Retinal pigment epithelial cell (primary cell): ENCODE data around the genes EFCAB5 and EVI2A.

GRCh38 chr17:29593800-29594361 lies 949 bp downstream of the ANKRD13B start:
- RRBS, result 1% methylated on average over 15 of the region's 32 CpGs

- RRBS, result no CpG with 5 or more reads among the region's 9 CpGs
These were observed 7.4 kb upstream of the CORO6 start for GRCh38 chr17:29629849-29630807.

DNA sequence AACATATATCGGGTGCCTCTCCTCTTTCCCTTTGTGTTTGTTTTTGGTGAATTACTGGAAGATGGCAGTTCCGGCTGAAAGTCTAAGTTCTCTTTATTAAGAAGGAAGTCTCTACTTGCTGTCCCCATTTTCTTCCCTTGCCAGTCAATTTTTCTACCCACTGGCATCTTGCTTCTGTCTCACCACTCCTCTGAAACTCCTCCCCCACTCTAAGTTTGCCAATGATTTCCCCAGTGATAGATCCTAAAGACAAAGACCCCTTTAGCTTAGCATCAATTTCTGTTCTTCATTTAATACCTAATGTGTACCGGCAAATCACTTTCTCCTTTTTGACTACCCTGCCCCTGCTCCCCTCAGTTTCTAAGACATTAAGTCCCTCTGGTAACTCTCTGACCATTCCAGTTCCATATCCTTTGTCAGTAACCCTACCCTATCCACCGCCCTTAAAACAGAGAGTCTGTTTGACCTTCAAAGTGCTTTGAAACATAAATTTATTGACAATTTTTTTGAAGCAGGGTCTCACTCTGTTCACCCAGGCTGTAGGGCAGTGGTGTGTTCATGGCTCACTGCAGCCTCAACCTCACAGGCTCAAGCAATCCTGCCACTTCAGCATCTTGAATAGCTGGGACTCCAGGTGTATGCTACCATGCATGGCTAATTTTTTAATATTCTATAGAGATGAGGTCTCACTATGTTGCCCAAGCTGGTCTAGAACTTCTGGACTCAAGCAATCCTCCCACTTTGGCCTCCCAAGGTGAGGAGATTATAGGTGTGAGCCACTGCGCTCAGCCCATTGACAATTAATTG lies 94.1 kb upstream of the CORO6 start:
- RRBS, result no CpG with 5 or more reads among the region's 5 CpGs

- RRBS, result no CpG with 5 or more reads among the region's 3 CpGs
These were observed 101.1 kb upstream of the CORO6 start for GRCh38 chr17:29723671-29724315.

DNA sequence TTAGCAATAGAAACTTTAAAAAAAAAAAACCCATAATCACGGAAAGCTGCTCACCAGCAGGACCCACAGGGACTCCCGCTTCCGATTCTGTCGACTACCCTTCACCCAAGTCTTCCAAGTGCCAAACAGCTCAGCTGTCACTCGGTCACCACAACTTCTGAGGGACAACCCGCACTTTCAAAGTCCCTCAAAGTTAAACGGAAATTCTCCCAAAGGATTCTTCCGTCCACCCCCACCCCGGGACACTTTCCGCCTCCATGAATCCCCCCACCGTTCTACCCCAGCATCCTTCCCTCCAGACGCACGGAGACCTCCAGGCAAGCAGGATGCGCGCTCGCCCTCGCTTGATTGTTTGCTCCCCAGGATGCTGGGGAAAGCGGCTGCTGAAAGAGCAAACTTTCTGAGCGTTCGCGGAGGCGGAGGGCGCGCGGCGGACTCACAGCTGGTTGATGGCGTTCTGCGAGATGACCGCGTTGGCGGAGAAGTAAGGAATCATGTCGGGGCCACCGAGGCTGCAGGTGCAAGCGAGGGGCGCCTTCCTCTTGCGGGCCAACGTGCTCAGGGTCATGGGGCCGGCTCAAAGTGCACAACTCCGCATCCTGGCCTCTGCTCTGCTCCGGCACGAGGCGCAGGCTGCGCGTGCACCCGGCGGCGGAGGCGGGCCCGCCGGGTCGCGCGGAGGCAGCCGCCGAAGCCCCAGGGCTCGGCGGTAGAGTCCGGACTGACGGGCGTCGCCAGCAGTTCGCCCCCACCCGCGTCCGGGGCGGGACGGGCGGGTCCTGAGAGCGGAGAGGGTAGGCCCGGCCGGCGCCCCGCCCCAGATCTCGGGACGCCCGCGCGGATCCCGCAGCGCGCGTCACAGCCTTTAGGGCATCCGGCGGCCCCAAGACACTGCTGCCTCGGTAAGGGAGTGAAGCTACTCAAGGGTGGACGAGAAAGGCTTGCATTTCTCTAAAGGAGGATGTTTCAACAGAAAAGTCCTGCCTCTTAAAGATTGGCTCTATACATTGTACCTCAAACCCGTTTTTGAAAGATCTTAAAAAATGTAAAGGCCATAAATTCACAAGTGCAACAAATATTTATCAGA lies 138.3 kb upstream of the CORO6 start:
- RRBS, result 1% methylated on average over 34 of the region's 87 CpGs

GRCh38 chr17:29941332-29941888 lies at the start of gene EFCAB5:
Gene EFCAB5 (plus strand): TSS chr17:29941634.
- RRBS, result no CpG with 5 or more reads among the region's 1 CpG

- RRBS, result no CpG with 5 or more reads among the region's 7 CpGs
These were observed 9.9 kb downstream of the SLC6A4 start for GRCh38 chr17:30225422-30226103.

GRCh38 chr17:30286530-30287072 lies 5.1 kb downstream of the BLMH start:
- RRBS, result no CpG with 5 or more reads among the region's 1 CpG

- RRBS, result no CpG with 5 or more reads among the region's 1 CpG
These were observed 2.6 kb downstream of the BLMH start for GRCh38 chr17:30289265-30289504.

- RRBS, result no CpG with 5 or more reads among the region's 2 CpGs
These were observed 9.9 kb downstream of the TMIGD1 start for GRCh38 chr17:30323856-30324397.

DNA sequence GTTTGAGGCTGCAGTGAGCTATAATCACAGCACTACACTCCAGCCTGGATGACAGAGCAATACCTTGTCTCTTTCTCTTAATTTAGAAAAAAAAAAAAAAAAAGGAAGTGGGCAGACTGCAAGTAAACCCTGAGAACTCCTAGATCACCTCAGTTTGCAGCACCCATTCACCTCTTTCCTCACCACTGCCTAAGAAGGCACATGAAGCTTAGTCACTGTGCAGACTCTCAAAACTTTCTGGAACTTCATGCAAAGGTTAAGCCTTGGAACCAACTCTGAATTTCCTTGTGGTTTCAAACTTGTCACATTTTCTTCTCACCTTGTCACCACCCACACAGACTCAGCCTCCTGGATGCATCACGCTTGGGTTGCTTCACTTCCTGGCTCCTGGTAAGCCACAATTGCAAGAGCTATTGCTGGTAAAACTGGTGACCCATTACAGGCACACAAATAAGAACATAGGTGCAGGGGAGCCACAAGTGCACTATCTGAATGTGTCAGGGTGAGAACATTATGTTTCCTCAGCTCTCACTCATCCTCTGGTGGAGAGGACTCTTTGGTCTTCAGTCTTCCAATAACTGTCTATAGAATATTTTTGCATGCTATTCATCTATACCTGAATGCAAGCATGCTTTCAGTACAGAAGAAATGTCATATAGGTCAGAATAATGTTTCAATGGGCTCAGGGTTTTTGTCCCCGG lies 14.9 kb upstream of the CPD start:
- RRBS, result no CpG with 5 or more reads among the region's 2 CpGs

DNA sequence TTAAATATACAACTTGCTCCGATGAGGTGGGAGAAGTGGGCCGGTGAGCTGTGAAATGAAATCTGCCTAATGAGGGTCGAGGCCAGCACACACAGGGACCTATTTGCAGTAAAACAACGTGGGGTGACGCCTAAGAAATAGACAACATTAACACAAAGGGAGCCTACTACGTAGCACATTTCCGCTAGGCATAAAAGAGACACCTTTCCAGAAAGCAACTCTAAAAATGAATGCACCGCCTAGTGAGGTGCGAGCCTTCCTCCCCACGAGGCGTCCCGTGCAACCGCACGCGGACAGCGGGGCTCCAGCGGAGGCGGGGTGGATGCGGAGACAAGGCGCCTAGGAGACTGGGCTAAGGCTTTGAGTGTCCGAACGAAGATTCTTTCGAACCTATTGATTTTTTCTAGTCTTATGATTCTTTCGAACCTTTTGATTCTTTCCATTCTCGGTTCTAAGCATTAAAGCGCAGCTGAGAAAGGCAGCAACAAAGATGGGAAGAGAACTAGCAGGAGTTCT lies 559 bp upstream of the CPD start:
- RRBS, result no CpG with 5 or more reads among the region's 26 CpGs

DNA sequence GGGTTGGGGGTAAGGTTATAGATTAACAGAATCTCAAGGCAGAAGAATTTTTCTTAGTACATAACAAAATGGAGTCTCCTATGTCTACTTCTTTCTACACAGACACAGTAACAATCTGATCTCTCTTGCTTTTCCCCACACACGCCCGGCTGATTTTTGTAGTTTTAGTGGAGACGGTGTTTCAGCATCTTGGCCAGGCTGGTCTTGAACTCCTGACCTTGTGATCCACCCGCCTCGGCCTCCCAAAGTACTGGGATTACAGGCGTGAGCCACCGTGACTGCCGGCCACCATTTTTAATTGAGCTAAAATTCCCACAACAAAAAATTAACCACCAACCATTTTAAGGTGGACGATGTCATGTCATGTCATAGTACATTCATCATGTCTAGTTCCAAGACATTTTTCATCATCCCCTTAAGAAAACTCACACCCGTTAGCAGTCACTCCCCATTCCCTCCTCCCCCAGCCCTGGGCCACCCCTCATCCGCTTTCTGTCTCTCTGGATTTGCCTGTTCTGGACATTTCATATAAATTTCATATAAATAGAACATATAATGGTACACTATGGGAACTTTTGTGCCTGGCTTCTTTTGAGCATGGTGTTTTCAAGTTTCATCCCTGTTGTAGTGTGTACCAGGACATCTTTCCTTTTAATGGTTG lies 123.5 kb downstream of the CRLF3 start:
- RRBS, result no CpG with 5 or more reads among the region's 11 CpGs

DNA sequence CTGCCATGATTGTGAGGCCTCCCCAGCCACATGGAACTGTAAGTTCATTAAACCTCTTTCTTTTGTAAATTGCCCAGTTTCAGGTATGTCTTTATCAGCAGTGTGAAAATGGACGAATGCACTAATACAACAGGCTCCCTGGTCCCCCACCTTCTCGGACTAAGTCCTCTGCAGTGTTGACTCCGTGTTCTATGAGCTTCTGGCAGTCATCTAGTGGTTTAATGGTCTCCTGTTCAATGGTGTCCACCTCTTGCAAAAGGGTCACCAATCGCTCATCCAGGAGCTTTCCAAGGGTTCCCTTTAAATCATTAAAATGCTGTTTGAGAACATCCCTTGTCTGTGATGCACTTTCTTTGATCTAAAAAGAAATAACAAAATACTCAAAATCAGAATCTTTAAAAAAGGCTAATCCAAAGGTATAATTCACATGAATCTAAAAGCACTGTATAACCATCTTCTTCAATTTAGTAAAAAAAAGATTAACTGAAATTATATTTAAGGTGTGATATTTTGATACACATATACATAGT lies 20.7 kb downstream of the CRLF3 start:
- RRBS, result no CpG with 5 or more reads among the region's 4 CpGs

GRCh38 chr17:30859393-30859597 lies 27.5 kb downstream of the ATAD5 start:
- RRBS, result no CpG with 5 or more reads among the region's 3 CpGs

- RRBS, result no CpG with 5 or more reads among the region's 2 CpGs
These were observed 9.6 kb upstream of the RNF135 start for GRCh38 chr17:30961263-30961638.

DNA sequence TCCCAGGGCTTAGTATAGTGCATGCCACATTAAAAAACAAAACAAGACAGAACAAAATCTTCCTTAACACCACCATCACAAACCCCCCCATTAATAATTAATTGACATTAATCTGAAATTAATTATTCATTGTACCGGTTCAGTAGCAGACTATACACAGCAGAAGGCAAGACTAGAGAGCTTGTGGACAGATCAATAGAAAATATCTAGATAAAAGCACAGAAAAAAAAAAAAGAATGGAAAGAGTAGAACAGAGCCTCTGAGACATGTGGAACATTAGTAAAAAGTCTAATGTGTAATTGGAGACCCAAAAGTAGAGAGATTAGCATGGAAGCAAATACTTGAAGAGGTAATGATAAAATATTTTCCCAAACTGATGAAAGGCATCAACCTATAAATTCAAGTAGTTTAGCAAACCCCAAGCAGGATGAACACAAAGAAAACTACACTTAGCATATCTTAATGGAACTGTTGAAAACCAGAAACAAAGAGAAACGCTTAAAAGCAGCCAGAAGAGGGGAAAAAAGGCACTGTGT lies 16.3 kb downstream of the NF1 start:
- RRBS, result no CpG with 5 or more reads among the region's 2 CpGs

DNA sequence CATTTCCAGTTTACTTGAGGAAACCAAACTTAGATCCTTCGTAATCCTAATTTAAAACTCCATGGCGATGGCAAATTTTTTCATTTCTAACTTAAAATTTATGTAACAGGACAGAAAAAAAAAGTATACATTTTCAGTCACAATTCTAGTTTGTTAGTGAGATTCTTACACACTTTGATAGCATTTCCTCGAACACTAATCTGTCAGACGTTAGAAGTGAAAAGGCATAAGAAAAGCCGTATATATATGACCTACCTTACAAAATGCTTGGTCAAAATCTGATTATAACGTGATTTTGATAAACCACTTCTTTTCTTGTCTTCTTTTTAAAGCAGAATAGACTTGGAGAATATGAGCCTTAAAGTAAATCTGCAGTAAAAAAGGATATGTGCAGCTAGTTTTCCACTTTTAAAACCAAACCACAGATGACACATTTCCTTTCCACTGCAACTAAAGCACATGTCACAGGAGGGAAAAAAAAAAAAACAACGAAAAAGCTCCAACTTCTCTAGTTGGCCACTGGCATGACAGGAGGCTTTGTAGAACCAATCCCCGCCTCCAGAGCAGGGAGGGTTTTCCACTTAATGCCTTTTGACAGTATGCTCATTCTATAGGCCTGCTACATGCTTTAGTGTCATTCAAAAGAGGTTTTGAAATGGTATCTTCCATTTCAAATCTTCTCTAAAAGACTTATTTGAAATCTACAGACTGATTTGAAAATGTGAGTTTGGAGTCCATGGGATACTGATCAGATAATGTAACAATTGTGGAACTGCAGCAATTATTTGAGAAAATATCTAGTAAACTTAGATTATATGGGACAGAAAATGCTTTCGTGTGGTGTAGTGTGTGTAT lies at the start of gene EVI2A:
Gene EVI2A, minus strand, starts transcription at position 383 of the 855 bp plus-strand sequence.
- RRBS, result no CpG with 5 or more reads among the region's 9 CpGs

DNA sequence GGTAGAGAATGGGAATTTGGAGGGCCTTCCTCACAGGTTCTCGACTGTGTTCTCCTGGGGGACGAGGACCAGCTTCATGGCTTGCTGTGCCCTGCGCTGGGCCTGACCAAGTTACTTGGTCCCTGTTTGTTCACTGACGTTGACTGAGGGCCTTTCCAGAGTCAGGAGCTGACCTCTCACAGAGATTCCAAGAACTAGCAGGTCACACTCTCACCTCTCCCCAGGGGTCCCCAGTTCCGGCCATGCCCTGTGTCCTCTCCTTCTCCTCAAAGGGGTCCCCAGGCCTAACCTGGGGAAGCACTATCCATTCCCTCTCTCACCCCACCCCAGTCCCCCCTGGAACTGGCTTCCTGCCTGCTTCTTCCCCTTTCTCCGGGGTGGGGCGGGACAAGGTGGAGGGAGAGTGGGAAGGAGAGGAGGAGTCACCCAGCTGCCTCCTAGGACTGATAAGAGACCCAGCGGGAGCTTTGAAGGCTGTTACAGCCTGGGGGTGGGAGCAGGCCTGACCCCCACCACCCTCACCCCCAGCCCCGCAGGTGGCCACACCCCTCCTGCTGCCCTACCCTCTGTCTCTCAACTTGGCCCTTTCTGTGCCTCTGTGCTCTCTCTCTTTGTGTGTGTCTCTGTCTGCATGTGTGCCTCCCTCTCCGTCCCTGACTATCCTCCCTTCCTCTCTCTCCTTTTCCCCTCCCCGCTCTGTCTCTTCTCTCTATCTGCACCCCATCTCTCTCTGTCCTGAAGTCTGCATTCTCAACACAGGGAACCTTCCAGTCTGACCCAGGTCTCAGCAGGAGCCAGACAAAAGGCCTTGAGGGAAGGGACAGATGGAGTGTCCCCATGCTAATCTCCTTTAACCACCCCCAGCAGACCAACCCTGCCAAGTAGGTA lies 65.9 kb downstream of the RAB11FIP4 start:
- RRBS, result no CpG with 5 or more reads among the region's 11 CpGs